ENCODE measurements around a stretch of chr1.

DNA sequence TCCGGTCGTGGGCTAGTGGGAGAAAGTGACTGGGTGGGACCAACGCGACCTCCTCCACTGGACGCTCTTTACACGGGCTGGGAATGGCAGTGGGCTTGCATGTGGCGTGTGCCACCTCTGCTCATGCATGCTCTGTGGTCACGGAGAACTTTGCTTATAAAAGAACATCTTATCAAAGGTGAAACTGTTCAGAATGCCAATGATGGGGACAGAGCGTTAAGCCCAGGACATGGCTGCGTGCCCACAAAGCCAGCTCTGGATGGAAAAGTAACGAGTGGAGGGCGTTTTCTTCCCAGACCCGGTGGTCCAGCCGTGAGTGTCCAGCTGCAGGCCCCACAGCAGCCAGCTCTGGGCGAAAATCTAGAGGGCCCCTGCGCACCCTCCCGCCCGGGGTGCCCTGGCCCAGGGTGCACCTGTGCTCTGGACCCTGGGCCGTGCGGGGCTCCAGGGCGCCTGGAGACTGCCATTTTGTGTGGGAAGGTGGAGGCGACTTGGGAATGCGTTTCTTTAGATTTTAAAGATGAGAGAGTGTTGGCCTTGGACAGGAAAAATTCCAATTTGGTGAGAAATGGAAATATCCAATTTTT, 58.7 kb downstream of the SKI start:
- RRBS = 92% methylated on average over 5 of the region's 23 CpGs

DNA sequence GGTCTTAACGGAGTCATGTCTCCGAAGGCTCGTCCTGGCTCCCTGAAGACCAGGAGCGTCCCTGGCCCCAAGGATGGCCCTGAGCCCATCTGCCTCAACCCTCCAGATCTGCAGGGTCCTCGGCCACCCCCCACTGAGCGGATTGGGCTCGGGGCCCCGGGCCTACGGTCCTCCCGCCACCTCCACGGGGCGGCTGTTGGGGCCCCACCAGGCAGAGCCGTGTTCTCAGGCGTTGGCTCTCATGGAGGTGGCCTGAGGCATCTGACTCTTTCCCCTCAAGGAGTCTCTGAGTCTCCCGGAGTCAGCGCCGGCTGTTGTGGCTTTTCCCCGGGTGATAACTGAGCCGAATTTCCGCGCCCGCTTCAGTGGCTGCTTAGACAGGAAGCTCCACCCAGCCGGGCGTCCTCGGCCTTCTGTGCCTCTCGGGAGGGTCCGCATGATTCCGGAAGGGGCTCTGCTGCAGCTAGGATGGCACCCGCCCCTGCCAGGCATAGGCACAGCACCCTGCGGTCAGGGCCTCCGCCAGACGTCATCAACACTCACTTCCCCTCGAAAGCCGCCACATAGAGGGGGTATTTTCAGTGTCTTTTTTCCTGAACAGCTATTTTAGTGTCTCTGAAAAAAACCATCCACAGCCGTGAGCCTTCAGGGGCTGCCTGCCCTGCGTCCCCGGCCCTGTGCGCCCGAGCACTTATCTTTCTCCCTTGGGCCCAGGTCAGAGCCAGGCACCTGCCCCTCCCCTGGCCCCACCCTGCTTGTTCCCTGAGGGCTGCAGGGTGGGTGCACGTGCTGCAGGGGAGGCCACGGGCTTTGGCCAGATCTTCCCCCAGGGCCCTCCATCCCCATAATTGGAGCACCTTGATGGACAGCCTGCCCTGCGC, 72.9 kb downstream of the SKI start:
- RRBS = 22% methylated on average over 11 of the region's 42 CpGs

GRCh38 chr1:2304786-2305590, 76.9 kb downstream of the SKI start:
- RRBS = no CpG with 5 or more reads among the region's 43 CpGs

DNA sequence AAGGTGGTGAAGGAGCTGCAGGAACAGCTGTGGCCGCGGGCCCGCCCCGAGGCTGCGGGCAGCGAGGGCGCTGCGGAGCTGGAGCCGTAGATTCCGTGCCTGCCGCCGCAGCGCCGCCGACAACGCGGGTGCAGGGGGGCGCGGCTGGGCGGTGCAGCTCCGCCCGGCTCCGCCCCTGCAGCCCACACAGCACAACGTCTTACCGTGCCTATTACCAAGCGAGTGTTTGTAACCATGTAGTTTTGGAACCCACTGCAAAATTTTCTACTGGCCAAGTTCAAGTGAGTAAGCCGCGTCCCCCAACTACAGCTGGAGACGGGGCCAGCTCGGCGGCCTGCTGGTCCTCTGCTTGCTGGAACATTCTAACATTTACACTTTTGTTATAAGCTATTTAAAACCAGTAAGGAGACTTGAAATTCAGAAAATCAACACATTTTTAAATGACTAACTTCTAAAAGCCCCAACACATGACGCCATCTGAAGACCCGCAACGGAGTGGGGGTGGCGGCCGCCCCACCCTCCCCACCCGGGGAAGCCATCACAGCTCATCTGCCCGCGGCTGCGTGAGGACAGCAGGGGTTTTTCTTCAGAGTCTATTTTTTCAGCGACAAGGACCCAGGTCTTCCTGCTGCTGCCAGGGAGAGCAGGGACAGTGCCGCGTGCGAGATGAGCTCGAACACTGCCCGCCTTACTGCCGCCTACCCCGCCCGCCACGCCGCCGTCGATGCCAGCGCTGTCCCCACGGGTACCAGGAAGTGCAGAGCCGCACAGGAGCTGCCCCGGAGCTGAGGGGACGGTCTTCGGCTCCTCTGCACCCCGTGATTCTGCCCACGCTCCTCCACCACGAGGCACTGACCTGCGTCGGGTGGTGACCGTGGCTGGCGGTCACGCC, 78.8 kb downstream of the SKI start:
- RRBS = no CpG with 5 or more reads among the region's 67 CpGs

- RRBS = no CpG with 5 or more reads among the region's 23 CpGs
Measured at GRCh38 chr1:2320673-2321291, 70.6 kb downstream of the MORN1 start.

GRCh38 chr1:2428254-2428885, 16.0 kb upstream of the PEX10 start:
- RRBS = 73% methylated on average over 13 of the region's 36 CpGs

DNA sequence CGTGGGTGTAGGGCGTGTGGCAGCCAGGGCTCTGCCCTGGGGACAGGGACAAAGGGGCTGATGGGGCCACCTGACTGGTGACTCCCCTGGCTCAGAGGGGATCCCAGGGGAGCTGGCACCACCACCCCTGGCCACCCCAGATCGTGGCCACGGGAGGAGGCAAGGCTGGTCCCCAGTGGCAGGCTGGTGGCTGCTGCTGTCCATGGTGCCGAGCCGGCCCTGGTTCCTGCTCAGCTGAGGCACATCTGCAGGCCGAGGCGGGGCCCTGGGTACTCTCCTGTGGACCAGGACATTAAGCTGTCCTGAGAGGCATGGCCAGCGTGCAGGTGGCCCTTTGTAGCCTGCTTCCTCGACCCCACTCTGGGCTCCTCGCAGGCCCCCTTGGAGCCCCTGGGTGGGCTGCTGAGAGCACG, 6.5 kb downstream of the PLCH2 start:
- RRBS = no CpG with 5 or more reads among the region's 12 CpGs

DNA sequence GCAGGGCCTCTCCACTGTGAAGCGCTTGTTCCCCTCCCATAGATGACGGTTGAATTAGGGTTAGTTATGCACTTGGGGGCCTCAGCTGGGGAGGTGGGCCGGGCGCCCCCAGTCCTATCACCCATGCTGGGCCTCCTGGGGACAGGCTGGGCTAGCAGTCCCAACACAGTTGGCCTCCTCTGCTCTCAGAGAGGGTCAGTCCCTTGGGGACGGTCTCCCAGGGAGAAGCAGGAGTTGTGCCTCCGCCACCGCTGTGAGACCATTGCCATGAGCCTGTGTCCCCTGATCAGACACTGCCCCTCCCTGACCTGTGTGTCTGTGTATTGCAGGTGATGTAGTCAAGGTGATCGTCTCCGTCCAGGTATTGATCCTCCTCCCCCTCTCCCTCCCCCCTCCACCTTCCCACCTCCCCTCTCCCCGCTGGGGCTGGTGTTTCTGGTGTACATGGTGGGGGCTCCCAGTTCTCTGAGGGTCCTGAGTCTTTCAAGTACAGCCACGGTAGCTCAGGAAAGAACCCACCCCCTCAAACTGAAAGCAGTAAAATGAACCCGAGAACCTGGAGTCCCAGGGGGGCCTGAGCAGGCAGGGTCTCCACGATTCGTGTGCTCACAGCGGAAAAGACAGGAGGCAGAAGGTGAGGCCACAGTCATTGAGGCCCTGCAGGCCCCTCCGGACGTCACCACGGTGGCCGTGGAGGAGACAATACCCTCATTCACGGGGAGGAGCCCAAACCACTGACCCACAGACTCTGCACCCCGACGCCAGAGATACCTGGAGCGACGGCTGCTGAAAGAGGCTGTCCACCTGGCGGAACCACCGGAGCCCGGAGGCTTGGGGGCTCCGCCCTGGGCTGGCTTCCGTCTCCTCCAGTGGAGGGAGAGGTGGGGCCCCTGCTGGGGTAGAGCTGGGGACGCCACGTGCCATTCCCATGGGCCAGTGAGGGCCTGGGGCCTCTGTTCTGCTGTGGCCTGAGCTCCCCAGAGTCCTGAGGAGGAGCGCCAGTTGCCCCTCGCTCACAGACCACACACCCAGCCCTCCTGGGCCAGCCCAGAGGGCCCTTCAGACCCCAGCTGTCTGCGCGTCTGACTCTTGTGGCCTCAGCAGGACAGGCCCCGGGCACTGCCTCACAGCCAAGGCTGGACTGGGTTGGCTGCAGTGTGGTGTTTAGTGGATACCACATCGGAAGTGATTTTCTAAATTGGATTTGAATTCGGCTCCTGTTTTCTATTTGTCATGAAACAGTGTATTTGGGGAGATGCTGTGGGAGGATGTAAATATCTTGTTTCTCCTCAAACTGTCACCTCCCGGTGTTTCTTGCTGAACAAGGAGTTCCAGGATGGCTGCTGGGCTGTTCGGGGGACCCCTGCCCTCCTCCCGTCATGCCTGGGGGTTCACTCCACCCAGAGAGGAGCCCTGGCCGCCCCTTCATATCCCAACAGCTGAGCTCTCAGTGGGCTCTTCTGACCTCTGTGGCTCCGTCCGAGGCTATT, 6.9 kb downstream of the TNFRSF14 start:
- RRBS = no CpG with 5 or more reads among the region's 44 CpGs

GRCh38 chr1:2575516-2576550, 10.7 kb upstream of the PRXL2B start:
- RRBS = 89% methylated on average over 7 of the region's 27 CpGs

DNA sequence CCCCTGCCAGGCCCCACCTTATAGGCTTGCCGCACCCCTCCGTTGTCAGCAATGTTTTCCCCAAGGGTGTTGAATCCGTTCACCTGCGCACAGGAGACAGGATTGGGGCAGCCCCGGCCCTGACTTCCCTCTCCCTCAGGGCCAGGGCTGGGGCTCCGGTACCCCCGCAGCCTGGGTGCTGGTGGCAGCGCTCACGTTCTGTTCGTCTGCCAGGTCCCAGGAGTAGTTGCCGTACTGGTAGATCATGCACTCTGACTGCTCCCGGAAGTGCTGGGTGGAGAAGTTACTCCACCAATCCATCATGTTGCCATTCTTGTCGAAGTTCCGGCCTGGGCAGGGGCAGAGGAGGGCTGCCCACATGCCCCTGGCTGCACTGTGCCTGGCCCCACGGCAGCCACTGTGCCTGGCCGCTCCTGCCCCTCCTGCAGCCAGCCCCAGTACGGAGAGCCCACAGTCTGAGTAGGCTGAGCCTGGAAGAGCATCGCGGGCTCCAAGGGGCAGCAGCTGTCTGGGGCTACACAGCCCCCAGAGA, 6.1 kb downstream of the PRXL2B start:
- RRBS = 37% methylated on average over 5 of the region's 19 CpGs

DNA sequence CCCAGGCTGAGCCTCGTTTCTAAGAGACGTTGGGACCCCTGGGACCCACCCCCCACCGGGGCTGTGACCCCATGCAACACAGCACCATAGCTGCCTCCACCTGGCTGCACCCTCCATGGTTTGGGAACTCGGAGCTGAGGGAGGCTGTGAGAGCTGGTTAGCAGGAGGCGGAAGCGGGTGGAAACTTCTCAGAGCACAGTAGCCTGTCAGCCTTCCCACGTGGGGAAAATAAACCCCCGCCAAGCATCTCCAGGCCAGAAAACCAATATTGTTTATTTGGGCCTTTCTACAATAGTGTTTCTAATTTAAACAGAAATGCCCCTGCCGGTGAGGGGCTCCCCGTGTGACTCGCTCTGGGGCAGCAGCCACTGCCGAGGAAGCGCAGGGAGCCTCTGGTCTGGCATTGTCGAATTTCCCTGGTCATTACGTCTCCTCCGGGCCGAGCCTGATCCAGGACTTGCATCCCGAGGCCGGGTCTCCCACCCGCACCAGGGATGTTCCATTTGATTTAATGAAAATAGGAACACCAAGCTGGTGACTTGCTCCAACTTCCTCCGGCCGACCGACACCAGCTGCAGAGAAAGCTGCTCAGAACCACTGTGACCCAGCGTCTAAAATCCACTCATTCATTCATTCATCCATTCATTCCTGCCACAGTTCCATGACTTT, 20.4 kb downstream of the PRDM16 start:
- RRBS = 62% methylated on average over 7 of the region's 24 CpGs

DNA sequence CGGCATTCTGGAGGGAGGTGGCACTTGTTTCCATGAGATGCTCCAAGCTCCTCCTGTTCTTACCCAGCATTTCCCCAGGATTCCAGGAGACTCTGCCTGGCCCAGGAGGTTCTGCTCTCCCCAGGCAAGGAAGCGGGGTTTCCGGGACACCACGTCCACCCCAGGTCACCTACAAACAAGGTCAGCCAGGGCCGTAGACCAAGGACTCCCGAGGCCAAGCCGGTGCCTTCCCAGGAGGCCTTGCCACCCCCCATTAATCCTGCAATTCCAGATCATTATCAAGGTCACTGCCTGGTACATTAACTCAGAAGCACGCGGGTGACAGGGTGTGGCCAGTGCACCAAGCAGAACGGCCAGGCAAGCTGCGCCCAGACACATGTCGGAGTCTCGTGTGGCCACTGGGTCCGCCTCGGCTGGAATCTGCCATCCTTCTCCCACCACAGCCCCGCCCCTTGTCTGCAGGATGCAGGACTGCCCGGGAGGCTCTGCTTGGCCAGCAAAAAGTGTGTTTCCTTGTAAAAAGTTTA, 144.7 kb downstream of the PRDM16 start:
- RRBS = 52% methylated on average over 5 of the region's 17 CpGs

DNA sequence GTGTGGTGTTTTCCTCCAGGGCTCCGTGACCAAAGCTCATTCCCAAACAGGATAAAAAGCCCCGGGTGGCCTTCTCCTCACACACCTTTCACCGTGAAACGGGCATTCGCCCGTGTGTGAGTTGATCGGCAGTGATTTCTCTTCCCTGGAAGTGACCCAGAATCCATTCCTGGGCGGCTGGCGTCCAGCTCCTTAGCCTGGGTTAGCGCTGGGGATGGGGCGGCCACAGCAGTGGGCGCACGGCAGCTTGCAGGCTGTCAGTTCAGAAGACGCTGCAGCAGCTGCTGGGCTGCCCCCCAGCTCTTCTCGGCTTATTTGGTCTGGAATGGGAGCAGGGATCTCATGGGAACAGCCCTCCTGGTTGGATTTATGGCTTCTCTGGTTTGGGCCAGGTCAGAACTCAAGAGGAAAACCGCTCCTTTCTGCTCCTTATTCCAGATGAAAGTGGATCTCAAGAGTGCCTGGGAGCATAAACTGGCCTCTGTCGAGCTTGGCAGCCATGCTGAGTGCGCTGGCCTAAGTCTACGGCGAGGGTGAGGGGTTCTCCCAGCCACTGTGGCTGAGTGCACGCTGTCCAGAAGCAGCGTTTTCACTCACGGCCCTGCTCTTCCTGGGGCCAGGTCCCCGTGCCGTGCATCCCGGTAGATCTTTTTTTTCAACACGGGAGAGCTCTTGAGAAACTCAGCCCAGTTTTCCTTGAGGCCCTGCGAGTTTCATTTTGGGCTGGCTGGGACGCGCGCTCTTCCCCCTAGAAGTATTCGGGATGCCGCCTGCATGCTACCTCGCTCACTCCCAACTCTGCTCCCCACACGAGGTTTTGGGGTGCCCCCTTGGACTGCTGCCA, 148.3 kb downstream of the PRDM16 start:
- RRBS = no CpG with 5 or more reads among the region's 35 CpGs

DNA sequence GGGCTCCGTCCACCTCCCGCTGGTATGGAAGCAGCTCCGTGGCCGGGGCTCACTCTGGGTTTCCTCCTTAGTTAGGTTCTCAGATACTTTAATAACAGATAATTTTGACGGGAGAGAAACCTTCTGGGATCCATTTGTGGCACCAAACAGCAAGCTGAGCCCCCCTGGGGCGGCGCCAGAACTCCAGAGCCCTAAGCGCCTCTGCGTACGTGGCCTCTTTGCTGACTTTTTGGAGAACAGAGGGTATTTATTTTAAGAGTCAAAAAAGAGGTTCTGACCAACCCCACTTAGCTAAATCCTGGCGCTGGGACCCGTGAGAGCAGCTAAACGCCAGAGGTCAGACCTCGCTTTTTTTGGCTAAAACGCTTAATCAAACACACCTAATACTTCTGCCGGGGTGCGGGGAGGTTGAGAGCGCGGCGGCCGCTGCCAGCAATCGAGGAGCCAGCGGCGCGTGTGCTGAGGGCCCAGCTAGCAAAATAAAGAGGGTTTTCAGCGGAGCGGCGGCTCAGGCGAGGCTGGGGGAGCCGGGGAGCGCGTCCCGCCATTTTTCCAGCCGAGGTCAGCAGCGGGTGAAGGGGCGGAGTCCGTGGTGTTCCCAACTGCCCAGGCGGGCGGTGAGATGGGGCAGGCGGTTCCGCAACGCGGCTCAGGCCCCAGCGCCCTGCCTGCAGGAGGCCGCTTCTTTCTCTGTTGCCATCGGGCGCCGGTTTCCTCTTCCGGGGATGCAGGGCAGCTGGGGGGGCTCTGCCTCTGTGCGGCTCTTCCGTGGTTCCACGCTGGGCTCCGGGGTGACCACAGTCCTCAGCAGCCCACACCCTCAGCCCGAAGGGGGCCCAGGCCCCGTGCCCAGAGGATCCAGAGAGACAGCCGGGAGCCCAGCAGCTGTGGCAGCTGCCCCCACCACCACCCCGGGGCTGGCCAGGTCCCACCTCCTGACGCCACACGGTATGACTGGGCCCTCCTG, 171.8 kb downstream of the PRDM16 start:
- RRBS = 57% methylated on average over 14 of the region's 59 CpGs

GRCh38 chr1:3320297-3321165, 133.9 kb upstream of the ARHGEF16 start:
- RRBS = 39% methylated on average over 3 of the region's 17 CpGs

- RRBS = no CpG with 5 or more reads among the region's 8 CpGs
Measured at GRCh38 chr1:3369947-3370476, 84.5 kb upstream of the ARHGEF16 start.

- RRBS = no CpG with 5 or more reads among the region's 17 CpGs
Measured at GRCh38 chr1:3394305-3394515, 60.3 kb upstream of the ARHGEF16 start.

DNA sequence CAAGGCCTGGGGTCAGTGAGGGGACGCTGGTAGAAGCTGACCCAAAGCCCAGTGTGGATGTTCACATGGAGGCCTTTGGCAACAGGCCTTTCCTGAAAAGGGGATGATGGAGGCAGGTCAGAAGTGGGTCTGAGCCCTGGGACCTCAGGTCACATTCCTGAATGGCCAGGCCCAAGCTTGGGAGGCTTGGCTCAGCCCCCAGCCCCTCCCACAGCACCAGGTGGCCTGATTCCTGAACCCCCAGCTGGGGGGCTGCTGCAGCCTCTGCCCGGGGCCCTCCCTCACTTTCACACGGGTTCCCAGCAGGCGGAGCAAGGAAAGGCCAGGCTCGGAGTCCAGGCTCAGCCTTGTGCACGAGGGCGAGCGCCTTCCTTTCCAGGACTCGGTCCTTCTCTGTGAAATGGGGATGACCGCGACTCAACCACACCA, 708 bp upstream of the ARHGEF16 start:
- RRBS = no CpG with 5 or more reads among the region's 11 CpGs

DNA sequence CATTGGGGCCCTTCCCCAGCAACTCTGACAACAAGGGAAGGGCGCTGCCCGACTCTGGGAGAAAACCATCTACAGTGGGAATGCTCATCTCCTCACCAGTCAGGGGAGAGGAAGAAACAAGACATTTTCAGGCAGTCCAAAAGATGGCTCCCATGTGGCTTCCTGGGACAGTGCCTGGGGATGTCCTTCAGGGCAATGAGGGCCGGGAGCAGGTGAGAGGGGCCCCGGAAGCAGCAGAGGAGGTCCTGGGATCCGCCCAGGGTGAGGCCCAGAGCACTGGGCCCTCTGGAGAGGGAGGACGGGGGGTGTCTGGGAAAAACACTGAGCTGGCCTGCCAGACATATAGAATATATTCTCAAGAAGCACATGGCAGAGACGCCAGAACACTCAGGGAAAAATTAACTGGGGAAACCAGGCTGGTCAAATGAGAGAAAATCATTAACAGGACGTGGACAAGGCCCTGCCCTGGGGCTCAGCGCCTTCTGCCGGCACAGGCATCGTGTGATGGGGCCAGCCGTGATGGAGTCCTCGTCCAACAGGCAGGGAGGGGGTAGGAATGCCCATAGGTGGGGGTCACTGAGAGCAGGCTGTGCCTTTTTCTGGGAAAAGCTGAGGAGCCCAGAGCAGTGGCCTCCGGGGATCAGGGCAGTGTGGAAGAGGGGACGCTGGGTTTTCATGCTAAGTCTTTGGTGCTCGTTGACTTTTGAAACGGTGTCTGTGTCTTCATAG, 5.0 kb downstream of the ARHGEF16 start:
- RRBS = no CpG with 5 or more reads among the region's 17 CpGs

- RRBS = no CpG with 5 or more reads among the region's 10 CpGs
Measured at GRCh38 chr1:3576146-3576511, 35.2 kb downstream of the MEGF6 start.